Hepatocyte (in vitro differentiated cells and primary cell): Measurements from ENCODE around the genes TMTC4 and METTL21C.

DNA sequence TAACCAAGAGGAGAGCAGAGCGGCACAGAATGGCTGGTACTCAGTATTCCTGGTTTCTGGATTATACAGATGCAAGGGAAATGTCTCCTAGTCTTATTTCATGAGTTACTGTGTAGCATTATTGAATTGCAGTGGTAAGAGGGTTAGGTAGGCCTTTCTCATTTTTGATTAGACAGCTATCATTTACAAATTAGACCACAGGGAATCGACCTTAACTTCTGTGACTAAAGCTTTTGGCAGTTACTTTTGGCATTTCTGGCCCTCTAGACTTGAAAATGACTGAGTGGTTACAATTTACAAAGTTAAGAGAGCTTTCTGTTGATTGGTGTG is 86.2 kb downstream of the GGACT start:
- RAMPAGE, long total RNA = no peak
- RRBS = no CpG with 5 or more reads among the region's 2 CpGs

GRCh38 chr13:100506174-100506607 is 82.4 kb downstream of the GGACT start:
- RAMPAGE, long total RNA = no peak
- RRBS = no CpG with 5 or more reads among the region's 13 CpGs

GRCh38 chr13:100515371-100515972 is 73.1 kb downstream of the GGACT start:
- RAMPAGE, long total RNA = no peak
- RRBS = no CpG with 5 or more reads among the region's 21 CpGs

- RAMPAGE, long total RNA = no peak
- RRBS = 1% methylated on average over 20 of the region's 98 CpGs
These were observed at the start of gene TMTC4 for GRCh38 chr13:100674305-100674983. Gene TMTC4 (minus strand): TSS chr13:100674795.

GRCh38 chr13:101576563-101576878 is 124.0 kb downstream of the ITGBL1 start:
- RAMPAGE, long total RNA = no peak
- RRBS = no CpG with 5 or more reads among the region's 3 CpGs

DNA sequence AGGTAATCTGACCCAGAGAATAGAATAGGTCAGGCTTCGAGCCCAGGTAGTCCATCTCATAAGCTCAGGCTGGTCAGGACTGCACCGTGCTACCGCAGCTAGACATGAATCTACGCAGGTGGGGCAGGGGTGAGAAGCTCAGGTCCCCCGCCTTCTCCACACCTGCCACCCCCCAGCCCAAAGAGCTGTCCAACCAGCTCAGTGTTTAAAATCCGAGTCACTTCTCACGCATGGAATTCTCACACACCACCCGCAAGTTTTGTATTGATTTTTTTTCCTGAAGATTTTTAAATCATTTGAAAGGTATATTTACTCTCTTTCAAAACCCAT is 195.4 kb upstream of the FGF14 start:
- RAMPAGE, long total RNA = no peak
- RRBS = no CpG with 5 or more reads among the region's 8 CpGs

DNA sequence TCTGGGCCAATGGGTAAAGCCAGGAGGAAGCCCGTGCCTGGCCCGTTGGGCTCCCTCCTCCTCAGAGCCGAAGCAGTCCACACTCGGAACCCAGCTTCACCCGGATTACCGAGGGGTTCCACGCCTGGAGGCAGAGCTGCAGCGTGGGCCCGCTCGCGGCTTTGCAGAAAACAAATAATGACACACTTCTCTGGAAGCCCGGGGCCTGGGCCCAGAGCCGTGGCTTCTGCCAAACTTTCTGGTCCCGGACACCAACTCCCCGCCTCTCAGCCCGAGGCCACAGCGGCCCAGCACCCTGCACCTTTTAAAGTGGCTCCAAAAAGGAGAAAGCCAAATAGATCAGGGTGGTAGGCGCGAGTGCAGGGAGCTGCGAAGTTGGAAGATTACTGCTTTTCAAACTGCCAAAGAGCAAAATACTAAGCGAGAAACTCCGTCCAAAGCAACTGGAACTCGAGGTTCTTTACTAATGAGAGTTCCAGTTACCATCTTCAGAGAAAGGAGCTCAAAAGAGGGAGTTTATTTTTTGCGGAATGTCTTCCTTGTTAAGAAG is 202.0 kb upstream of the TPP2 start:
- RAMPAGE, long total RNA = no peak
- RRBS = 2% methylated on average over 8 of the region's 24 CpGs

- RAMPAGE, long total RNA = no peak
- RRBS = no CpG with 5 or more reads among the region's 7 CpGs
These were observed at the start of gene METTL21C for GRCh38 chr13:102694925-102695309. Gene METTL21C (minus strand): TSS chr13:102695044.

DNA sequence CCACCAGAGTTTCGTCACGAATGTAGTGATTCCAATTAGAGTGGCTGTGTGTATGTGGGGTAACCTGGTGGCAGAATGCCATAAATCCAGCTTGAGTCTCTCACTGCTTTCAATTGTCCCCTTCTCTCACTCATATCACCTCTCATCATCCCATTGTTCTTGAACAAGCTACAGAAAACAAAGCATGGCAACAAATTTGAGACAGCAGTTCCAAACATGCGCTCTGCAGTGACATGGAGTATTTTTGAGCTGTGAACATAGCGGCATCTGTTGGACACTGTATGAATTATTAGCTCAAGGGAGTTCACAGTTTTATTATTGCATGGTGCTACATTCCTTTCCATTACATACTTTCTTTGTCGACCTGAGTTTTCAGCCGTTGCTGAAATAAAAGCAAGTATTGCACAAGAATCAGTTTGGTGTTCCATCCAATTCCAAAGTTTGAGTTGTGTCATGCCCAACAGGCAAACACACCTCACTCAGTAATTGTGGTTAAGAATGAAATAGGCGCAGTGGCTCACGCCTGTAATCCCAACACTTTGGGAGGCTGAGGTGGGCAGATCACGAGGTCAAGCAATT is 30.0 kb upstream of the METTL21C start:
- RAMPAGE, long total RNA = no peak
- RRBS = no CpG with 5 or more reads among the region's 9 CpGs

GRCh38 chr13:102798223-102798641 is 544 bp downstream of the POGLUT2 start:
- RAMPAGE, long total RNA = no peak
- RRBS = no CpG with 5 or more reads among the region's 17 CpGs

DNA sequence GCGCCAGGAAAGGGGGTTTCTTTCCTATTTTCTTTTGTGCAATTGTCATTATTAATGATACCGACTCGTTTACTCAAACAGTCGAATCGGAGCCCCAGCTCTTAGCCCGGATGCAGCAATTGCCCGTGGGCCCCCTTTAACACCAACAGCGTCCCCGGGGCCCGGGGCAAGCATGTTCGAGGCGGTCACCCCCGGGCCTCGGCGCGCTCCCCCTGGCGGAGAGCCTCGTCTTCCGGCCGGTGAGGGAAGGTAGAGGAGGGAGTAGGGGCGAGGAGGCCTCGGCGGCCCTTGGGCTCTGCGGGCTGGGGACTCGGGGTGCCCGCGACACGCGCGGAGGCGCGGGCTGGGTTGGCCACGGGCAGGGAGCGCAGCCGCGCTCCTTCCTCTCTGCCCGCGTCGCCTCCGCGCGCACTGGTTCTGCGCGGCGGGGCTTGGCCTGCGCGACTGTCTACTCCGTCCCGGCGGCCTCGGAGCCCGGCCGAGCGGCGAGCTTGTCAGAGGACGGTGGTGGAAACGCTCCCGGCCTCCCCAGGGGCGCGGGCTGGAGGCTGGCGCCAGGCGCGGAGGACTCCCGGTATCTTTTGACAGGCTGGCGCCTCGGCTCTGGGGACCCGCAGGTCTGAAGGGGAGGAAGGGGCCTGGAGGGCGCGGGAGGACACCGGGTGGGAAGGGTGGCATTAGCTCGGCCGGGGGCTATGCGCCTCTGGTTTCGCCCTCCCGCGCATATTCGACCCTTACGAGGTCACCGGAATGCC is 1.4 kb downstream of the BIVM start:
- RAMPAGE, long total RNA = no peak
- RRBS = 2% methylated on average over 37 of the region's 79 CpGs

DNA sequence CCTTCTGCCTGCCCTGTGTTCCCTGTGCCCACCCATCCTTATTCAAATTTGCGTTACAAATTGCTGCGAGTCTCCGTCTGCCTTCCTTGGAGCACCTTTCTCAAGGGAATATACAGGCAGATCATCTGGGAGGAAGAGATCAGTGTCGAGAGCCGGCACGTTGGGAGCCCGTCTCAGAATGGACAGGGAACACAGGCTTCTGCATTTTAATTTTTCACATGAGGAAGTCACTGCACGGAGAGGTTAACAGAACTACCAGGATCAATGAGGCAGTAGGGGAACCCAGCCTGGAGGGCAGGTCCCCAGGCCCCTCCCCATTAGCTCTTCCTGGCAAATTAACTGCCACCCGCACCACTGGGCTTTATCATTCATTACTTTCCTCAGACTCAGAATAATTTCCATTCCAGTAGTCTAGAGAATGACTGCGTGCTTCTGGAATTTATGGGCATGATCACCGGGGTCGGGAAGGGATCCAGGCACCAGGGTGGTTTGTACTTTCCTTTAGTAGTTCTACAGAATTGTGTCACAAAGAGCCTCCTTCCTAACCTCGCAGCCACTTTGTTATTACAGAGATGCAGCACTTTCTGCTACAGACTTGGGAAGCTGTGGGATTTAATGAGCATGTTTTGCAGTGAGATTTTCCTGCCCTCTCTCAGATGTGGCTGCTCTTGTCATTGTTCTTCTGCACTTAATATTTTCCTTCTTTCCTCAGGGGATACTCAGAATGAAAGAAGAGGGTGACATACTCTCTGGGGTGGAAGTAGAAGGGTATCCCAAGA is 284.8 kb upstream of the SLC10A2 start:
- RAMPAGE, long total RNA = no peak
- RRBS = no CpG with 5 or more reads among the region's 13 CpGs

- RAMPAGE, long total RNA = no peak
- RRBS = no CpG with 5 or more reads among the region's 1 CpG
These were observed 451.3 kb upstream of the SLC10A2 start for GRCh38 chr13:103517549-103517846.

DNA sequence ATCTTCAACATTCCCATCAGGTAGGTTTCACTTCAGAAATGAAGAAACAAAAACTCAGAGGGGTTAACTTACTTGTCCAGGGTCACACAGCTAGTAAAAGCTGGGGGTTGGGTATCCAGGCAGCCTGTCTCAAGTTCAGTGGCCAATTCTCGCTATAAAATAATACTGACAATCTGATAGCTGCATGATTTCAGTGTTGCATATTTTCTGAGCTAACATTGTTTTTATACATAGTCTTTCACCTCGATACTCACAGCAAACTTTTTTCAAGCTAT is 664.8 kb upstream of the SLC10A2 start:
- RAMPAGE, long total RNA = no peak
- RRBS = no CpG with 5 or more reads among the region's 2 CpGs

GRCh38 chr13:104571515-104571844 is 894.4 kb upstream of the DAOA start:
- RAMPAGE, long total RNA = no peak
- RRBS = no CpG with 5 or more reads among the region's 7 CpGs

GRCh38 chr13:104822491-104822987 is 643.3 kb upstream of the DAOA start:
- RAMPAGE, long total RNA = no peak
- RRBS = no CpG with 5 or more reads among the region's 1 CpG

GRCh38 chr13:106156414-106157081 is 378.9 kb downstream of the EFNB2 start:
- RAMPAGE, long total RNA = no peak
- RRBS = no CpG with 5 or more reads among the region's 6 CpGs

DNA sequence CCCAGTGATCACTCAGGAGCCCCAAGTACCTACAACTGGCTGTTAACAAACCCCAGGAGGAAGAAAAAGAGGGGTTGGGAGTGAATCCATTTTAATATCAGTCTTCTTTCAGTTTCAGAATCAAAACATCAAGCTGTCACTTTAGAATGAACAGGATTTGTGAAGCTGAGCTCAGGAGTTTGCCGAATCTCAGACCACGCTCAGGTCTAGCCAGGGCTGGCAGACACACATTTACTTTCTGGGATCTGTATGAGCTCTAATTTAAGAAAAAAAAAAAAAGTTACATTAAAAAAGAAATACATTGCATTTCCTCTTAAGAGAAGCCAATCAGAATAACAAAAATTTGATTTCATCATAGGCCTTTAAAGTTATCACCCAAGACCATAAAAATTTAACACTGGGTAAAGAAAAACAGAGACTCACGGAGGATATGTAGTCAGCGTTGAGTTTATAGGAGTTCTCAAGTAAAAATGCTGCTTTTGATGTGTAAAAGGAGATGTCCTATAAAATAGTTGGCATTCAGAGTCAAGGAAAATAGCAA is 191.3 kb downstream of the EFNB2 start:
- RAMPAGE, long total RNA = no peak
- RRBS = no CpG with 5 or more reads among the region's 4 CpGs

GRCh38 chr13:106348923-106350244 is 186.1 kb downstream of the EFNB2 start:
- RAMPAGE, long total RNA = no peak
- RRBS = 1% methylated on average over 3 of the region's 34 CpGs

GRCh38 chr13:106518159-106518588 is 17.3 kb downstream of the EFNB2 start:
- RAMPAGE, long total RNA = no peak
- RRBS = no CpG with 5 or more reads among the region's 12 CpGs